Hair follicular keratinocyte (primary cell): ENCODE results near the gene PLPP7.

- RAMPAGE, long total RNA: no peak
These were observed 13.7 kb downstream of the FAM78A start for GRCh38 chr9:131262635-131263068.

DNA sequence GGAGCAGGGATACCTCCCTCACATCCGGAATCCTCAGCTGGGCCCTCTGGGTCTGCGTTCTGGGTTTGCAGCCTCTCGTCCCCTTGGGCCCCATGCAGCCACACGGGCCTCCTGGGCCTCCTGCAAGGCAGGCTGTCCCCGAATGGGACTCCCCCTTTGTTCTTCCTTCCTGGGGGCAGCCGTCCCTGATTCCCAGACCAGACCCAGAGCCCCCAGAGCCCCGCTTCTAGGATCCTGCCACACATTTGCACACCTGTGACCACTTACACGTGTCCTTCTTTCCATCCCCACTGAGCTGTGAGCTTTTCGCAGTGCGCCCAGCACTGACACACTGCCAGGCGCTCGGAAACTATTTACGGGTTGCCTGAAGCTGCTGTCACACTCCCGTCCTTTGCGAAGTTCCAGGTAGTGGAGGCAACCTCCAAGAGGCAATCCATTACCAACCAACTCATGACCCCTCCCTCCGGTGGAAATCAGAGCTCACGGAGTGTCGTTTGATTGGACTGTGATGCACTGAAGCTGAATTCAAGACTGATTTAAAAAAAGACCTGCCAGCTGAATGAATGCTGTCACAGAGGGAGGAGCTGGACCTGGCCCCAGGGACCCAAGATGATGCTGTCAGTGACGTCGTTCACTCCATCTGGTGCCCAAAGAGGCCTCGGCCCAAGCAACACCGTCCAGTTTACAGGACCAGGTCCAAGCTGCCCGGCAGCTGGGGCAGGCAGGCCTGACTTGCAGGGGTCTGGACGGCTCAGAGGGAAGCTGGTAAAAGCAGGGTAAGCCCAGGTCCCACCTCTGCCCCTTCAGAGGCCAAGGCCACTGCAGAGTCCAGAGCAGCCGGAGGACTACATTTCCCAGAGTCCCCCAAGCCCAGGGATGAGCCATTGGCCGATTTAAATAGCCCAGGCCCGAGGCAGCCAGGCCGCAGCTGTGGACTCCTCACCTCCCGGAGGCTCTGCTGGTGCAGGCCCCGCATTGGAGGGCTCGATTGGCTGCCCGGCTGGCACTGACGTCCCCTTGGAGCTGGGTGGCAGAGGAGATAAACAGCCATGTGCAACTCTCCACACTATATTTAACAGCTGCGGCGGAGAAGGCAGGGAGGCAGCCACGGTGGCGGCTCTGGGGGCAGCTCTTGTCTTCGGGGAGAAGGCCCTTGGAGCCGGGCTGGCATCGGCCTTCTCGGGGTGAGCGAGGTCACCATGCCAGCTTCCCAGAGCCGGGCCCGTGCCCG is at the start of gene PLPP7:
Gene PLPP7 (plus strand): TSS at position 925 of the 1,231 bp plus-strand sequence.
- RAMPAGE, long total RNA: no peak

DNA sequence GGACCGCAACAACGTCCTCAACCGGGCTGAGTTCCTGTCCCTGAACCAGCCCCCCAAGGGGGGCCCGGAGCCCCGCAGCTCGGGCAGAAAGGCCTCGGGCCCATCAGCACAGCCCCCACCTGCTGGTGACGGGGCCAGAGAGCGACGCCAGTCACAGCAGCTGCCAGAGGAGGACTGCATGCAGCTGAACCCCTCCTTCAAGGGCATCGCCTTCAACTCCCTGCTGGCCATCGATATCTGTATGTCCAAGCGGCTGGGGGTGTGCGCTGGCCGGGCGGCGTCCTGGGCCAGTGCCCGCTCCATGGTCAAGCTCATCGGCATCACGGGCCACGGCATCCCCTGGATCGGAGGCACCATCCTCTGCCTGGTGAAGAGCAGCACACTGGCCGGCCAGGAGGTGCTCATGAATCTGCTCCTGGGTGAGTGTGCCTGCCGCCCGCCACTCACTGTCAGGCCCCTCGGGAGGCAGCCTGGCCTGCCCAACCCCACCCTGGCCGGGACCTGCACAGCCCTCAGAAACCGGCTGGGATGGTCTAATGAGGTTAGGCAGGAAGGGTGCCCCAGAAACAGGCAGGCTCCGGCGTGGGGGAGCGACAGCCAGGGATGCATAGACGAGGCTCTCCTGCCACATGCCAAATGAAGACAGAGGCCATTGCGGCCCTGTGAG is 640 bp downstream of the PLPP7 start:
- RAMPAGE, long total RNA: no peak

DNA sequence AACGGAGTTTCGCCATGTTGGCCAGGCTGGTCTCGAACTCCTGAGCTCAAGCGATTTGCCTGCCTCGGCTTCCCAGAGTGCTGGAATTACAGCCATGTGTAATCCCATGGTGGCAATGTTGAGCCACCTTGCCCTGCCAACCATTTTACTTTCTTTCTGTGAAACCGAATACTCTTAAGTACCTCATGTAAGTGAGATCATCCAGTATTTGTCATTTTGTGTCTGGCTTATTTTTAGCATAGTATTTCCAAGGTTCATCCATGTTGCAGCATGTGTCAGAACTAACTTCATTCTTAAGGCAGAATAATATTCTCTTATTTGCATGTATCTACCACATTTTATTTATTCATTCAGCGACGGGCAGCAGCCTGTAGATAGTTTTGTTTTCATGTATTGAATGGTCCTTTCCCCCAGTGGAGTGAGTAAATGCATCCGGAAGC is 8.3 kb downstream of the PRRC2B start:
- RAMPAGE, long total RNA: no peak

- RAMPAGE, long total RNA: no peak
These were observed 27.1 kb downstream of the PRRC2B start for GRCh38 chr9:131420669-131421613.

DNA sequence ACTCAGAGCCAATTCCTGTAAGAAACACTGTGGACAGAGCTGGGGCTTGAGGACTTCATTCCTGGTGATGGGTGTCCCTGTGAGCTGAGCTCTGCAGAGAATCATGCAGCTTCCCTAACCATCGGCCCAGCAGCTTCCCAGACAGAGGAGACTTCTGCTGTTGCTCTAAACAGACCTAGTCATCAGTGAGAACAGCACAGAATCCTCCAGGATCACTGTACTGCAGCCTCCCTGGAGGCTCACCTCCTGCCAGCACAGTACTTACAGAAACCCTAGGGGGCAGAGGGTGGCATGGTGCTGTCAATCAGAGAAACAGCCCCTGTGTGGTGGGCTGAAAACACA is 39.2 kb downstream of the PRRC2B start:
- RAMPAGE, long total RNA: no peak

- RAMPAGE, long total RNA: no peak
These were observed 42.7 kb downstream of the PRRC2B start for GRCh38 chr9:131436208-131437395.

DNA sequence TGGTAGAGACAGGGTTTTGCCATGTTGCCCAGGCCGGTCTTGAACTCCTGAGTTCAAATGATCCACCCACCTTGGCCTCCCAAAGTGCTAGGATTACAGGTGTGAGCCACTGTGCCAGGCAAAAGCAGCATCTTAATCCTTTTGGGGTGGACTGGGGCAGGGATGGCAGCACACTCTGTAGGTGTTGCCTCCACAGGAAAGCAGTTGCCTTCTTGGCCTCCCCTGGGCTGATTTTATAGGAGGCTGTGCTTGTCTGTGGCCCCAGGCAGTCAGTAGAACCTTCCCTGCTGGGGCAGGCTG is 49.7 kb downstream of the PRRC2B start:
- RAMPAGE, long total RNA: no peak

DNA sequence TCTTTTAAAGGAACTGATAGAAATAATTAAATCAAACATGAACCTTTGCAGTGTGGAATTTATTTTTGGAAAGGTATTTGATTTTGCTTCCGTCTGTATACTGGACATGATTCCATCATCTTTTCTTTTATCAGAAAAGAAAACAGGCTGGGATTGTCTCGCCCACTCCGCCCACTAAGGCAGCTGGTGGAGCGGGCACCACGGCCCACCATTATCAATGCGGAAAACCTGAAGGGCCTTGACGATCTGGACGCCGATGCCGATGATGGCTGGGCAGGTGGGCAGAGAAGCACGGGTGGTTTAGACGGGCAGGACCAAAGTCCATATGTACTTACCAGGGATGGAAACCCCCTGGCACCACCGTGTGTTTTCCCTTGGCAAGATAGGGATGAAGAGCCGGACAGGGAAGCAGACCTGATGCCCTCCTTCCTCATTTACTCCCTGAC is 53.7 kb downstream of the PRRC2B start:
- RAMPAGE, long total RNA: no peak

DNA sequence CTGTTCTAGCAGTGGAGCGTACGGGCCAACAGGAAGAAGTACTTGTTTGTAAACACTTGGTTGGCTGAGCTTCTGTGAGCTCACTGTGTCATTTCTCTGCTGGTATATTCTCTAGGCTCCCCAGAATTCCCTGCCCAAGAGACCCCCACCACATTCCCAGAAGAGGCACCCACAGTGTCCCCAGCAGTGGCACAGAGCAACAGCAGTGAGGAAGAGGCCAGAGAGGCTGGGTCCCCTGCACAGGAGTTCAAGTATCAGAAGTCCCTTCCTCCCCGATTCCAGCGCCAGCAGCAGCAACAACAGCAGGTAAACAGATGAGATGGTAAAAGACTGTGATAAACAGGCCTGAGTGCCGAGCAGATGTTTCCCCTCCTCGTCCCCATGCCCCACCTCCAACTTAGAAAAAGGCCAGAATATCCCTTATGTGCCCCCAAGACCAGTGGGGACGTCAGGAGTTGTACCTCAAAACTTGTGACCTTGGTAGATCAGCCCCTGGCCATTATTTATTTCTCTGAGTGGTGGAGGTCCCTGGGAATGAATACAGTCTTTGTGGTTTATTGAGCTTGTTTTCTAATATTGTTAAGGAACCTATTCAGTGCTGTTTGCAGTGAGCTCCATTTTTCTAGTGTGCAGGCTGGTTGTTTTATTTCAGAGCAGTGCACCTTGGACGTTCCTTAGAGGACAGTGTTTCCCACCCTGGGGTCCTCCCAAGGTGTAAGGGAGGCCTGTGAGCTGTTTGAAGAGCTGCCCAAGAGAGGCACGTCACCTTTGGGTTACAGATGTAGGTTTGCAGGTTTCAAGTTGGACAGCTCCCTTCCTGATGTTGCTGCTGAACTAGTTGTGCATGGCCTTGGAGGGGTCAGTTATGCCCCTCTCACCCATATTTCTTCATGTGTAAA is 35.0 kb upstream of the POMT1 start:
- RAMPAGE, long total RNA: no peak

- RAMPAGE, long total RNA: no peak
These were observed 61.7 kb downstream of the PRRT1B start for GRCh38 chr9:131606808-131607669.

GRCh38 chr9:131621385-131622320 is 76.3 kb downstream of the PRRT1B start:
- RAMPAGE, long total RNA: no peak

- RAMPAGE, long total RNA: no peak
These were observed 83.5 kb downstream of the PRRT1B start for GRCh38 chr9:131628487-131629568.

GRCh38 chr9:131667344-131668029 is 72.4 kb downstream of the RAPGEF1 start:
- RAMPAGE, long total RNA: no peak

- RAMPAGE, long total RNA: no peak
These were observed 71.0 kb downstream of the RAPGEF1 start for GRCh38 chr9:131668533-131669713.

GRCh38 chr9:131692262-131692913 is 47.5 kb downstream of the RAPGEF1 start:
- RAMPAGE, long total RNA: no peak

GRCh38 chr9:131695708-131696044 is 44.2 kb downstream of the RAPGEF1 start:
- RAMPAGE, long total RNA: no peak

GRCh38 chr9:131707653-131708160 is 32.2 kb downstream of the RAPGEF1 start:
- RAMPAGE, long total RNA: no peak

DNA sequence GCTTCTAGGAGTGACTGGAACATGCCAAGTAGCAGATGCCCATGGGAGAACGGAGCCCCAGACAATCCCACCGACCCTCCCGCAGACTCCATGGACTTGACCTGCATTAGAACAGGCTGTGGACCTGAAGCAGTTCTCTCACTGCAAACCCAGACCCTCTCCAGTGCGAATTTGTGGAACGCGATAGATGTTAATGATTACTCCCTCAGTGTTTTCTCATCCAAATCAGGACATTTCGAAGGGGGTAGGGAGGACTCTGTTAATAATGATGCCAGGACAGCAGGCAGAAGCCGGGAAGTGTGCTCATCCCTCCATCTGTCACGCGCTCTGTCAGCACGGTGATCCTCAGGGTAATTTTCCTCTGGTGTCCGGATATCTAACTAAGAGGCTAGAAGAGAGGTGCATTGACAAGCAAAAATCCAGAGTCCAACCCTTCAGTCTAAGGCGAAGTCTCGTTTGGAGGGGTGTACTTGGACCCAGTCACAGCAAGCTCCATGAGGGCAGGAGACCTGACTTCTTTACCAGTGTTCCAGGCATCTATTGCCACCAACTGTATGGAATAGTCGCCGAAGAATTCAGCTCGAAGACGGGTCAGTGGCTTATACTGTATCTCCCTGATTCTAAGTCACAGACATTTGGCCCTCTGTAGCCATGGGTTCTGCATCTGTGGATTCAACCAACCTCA is 18.7 kb downstream of the RAPGEF1 start:
- RAMPAGE, long total RNA: no peak

DNA sequence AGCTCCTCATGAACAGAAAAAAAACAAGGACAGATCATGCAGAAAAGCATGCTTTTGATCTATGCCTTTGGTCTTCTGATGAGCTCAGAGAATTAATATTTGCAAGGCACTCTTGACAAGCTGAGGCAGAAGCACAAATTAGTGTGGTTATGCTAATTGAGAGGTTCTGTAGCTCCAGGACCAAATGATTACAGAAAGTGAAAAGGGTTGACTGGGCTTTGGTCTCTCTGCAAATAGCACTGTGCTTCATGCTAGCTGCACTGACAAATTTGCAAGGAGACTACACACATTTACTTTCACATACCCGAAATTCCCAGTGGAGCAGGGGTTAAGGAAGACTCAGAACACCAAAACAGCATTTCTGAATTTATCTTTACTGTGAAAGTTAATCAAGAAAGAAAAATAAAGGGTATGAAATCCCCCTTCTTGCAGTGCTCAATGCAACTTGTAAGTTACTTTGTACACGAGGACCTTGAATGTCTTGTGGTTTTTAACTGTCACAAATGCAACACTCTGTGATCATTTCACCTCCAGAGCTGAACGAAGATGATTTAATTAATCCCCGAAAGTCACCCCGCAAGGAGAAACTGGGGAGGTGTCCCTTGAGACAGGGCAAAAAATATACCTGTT is 12.0 kb downstream of the RAPGEF1 start:
- RAMPAGE, long total RNA: no peak